ENCODE measurements around the gene ZNF701.

- PRO-cap, 2 experiments = peak in 1 of 2 experiments; most common plus-strand start chr19:51456831 (in 1)
Observed at GRCh38 chr19:51456453-51457025, 1.7 kb downstream of the SIGLEC8 start.

DNA sequence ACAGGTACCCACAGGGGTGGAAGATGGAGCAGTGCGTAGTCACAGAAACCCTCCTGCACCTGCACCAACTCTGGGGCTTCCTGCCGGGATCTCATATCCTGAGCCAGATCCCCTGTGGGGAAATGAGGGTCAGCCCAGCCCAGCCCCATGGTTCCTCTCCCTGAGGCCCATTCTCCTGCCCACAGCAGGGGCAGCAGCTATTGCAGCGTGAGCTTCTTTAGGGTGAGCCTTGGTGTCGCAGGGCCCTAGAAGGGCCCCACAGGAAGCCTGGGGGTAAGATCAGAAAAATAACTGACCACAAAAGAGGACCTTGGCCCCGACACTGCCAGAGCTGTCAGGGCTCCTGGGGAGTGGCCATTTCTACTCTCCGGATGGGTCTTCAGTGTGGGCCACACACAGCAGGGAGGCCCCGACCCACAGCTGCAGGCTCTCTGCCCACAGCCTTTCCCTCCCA, 3.4 kb upstream of the SIGLEC8 start:
- PRO-cap, 2 experiments = no peak in any of the 2 experiments

DNA sequence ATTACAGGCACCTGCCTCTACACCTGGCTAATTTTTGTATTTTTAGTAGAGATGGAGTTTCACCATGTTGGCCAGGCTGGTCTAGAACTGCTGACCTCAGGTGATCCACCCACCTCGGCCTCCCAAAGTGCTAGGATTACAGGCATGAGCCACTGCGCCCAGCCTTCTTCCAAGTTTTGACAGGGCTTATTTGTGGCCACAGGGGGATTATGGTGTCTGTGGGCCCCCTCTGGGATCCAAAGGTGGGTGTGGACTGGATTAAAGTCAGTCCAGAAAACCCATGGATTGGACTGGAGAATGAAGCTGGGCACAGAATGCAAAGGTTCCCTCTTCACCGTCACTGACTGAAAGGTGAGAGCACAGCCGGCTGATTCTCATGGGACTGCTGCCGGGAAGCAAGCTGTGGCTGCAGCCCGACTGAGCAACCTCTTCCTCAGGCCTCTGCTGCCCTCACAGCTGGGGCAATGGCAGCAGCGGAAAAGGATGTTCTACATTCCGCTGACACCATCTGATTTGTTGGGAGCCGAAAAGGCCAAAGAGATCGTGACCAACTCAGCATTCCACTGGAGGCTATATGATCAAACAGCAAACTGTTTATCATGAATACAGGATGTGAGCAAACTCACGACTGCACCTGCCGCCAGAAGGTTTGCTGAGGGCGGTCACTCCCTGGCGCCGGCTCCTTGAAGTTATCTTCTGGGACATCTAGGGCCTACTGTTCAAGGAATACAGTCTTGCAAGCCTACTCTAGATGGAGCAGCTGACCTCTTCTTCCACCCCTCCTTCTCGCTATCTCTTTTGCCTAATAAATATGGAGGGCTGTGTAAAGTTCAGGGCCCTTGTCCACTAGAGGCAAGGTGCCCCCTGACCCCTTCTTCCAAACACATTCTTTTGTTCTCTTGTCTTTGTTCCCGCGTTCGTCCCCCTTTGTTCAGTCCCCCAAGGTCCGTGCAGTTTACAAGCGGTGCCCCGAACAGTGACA, 19.4 kb upstream of the SIGLEC6 start:
- PRO-cap, 2 experiments = no peak in any of the 2 experiments

GRCh38 chr19:51552728-51553878, 18.0 kb upstream of the ZNF175 start:
- PRO-cap, 2 experiments = no peak in any of the 2 experiments

DNA sequence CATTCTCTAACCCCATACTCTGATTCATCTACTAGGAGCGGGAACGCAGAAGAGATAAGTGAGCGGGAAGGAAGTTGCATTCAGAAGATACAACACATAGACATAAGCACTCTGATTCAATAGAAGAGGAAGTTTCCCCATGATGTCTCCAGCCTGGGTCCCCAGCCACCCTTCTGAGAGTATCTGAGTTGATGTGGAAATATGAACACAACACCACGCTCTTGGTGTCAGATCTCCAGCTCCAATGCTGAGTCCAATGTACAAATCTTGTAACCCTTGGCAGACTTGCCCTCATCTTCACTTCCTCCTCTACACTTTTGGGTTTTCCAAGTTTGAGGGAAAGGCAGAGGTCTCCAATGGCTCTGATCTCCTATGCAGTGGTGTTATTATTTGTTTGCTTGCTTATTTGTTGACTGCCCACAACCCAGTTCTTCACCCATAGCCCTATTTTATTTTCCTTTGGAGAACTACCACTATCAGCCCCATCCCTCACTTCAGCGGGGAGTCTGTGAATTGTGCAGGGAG, 5.0 kb upstream of the SIGLEC14 start:
- PRO-cap, 2 experiments = no peak in any of the 2 experiments

- PRO-cap, 2 experiments = peak in 1 of 2 experiments; most common minus-strand start chr19:51690414 (in 1)
Observed at GRCh38 chr19:51690181-51690708, 2.9 kb upstream of the SPACA6 start.

GRCh38 chr19:51694262-51694569, 1.1 kb downstream of the SPACA6 start:
- PRO-cap, 2 experiments = no peak in any of the 2 experiments

- PRO-cap, 2 experiments = peak in 1 of 2 experiments; most common minus-strand start chr19:51702444 (in 1)
Observed at GRCh38 chr19:51702251-51702880, 9.2 kb downstream of the SPACA6 start.

DNA sequence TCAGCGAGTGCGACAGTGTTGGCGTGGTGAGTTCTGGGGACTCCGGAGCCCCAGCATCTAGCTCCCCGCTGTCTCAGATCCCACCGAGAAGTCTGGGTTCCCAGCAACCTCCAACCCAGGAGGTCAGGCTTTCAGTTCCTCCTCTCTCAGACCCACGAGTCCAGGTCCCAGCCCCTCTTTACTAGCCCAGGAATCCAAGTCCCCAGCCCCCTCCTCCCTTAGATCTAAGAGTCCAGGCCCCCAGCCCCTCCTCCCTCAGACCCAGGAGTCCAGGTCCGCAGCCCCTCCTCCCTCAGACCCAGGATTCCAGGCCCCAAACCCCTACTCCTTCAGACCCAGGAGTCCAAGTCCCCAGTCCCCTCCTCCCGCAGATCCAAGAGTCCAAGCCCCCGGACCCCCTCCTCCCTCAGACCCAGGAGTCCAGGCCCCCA, 11.3 kb downstream of the SPACA6 start:
- PRO-cap, 2 experiments = no peak in any of the 2 experiments

DNA sequence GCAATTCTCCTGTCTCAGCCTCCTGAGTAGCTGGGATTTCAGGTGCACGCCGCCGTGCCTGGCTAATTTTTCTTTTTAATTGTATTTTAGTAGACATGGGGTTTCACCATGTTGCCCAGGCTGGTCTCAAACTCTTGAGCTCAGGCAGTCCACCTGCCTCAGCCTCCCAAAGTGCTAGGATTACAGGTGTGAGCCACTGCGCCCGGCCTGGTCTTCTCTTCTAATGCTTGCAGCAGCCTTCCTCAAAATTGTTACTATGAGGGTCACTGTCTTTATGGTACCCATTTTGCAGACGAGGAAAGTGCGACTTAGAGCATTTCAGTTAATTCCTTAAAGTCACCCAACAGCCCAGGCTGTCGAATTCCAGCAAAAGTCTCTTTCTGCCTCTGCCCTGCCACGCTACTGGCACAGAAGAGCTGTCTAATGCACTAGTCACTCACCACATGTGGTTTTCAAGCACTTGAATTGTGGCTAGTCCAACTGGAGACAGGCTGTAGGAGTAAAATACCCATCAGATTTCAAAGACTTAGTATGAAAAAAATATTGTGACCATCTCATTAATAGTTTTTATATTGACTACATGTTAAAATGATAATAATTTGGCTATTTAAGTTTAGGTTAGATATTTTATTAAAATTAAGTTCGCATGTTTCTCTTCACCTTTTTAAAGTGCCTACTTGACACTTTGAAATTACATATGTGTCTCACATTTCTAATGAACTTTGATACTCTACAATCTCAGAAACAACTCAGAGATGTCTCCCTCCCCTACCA, 1.7 kb downstream of the FPR1 start:
- PRO-cap, 2 experiments = no peak in any of the 2 experiments

- PRO-cap, 2 experiments = no peak in any of the 2 experiments
Observed at GRCh38 chr19:51805343-51805889, 10.5 kb downstream of the FPR3 start.

DNA sequence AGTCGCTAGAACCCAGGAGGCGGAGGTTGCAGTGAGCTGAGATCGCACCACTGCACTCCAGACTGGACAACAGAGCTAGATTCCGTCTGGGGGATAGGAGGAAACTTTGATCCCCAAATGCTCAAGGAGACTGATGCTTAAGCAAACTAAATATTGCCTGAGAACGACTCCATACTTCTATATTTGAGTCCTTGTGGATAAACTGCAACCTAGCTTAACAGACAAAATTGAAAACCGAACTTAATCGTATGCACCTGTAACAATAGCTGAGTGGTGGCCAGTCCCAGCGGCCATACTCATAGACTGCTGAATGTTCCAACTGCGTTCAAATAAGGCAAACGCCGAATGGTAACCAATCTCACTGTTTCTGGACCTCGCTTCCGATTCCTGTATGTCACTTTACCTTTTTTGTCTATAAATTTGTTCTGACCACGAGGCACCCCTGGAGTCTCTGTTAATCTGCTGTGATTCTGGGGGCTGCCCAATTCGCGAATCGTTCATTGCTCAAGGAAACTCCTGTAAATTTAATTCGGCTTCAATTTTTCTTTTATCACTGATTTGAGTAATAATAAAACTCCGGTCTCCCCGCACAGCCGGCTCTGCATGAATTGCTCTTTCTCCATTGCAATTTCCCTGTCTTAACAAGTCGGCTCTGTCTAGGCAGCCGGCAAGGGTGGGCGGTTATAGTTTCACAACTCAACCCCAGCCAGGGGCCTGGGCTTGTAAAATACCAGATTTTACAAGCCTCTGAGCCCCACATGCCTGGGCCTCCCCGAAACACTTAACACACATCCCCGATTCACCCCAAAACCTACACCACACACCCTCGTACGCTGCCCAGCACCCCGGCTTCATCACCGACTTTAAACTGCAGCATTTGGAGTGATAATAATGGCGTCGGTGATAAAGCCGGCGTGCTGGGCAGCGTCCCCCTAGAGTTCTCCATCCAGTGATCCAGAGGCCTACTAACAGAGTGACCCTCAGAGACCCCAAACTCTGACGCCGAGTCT, 782 bp downstream of the ZNF649 start:
- PRO-cap, 2 experiments = peak in 1 of 2 experiments; most common plus-strand start position 880 of the sequence (in 1)

GRCh38 chr19:52492226-52493157, 35.0 kb upstream of the ZNF808 start:
- PRO-cap, 2 experiments = no peak in any of the 2 experiments

DNA sequence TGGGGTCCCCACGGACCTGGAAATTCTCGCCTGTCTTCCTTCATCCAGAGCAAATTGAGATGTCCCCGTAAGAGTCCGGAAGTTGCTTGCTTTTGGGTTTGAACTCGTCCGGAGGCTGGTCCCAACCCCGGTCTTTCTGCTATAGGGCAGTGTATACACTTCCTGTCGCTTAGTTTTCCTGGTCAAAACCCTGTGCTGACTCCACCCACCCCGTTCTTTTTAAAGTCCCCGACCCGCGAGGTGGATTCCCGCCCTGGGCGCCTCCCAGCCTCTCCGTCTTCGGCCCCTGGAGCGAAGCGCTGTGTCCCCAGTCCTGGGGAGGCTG, 8.6 kb downstream of the ZNF808 start:
- PRO-cap, 2 experiments = no peak in any of the 2 experiments

GRCh38 chr19:52558677-52559208, 11.3 kb upstream of the ZNF701 start:
- PRO-cap, 2 experiments = no peak in any of the 2 experiments

DNA sequence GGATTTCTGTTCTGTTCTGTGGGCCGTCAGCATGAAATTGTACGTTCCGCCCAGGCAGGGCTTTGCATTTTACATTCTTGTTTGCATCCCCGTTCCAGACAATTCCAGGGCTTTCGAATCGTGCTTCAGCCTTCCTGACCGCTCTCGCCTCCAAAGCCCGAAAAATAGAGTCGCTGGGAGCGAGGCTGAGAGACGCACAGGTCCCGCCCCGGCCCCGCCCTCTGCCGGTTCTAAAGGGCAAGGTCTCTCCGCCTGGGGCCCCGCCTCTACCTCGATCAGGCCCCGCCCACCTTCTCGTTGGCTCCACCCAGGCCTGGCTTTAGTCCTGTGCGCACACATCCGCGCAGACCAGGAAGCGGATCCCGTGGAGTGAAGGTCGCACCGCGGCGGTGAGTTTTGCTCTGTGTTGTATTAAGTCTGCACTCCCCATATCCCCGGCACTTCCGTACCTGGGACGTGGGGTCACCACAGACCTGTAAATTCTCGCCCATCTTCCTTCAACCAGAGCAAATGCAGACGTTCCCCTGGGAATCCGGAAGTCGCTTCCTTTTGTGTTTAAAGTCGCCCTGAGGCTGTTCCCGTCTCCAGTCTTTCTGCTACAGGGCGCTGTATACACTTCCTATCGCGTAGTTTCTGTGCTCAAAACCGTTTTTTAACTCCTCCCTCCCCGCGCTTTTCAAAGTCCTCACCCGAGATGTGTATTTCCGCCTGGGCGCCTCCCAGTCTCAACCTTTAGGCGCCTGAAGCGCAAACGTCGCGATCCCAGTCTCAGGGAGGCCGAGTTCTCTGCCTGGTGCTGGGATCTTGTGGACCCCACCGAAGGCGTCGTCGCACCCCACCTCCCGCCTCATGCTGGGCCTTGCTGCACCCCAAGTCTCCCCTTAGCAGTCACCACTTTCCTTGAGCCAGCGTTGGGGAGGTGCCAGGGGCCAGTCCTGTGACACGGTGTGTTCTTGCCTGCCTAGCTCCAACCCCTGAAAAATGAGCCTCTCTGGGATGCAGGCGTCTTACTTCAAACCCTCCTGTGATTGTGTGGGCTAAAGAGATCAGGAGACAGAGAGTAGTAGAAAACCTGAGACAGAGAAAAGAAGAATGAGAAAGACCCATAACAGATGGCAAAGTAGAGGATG, at the start of gene ZNF701:
Gene ZNF701, plus strand, starts transcription at position 346 of the 1,130 bp plus-strand sequence.
- PRO-cap, 2 experiments = peak in 2 of 2 experiments; most common plus-strand start position 351 of the sequence (in 2); most common minus-strand start position 152 of the sequence (in 1)

GRCh38 chr19:52932362-52932713, 9.1 kb upstream of the ZNF888 start:
- PRO-cap, 2 experiments = no peak in any of the 2 experiments

DNA sequence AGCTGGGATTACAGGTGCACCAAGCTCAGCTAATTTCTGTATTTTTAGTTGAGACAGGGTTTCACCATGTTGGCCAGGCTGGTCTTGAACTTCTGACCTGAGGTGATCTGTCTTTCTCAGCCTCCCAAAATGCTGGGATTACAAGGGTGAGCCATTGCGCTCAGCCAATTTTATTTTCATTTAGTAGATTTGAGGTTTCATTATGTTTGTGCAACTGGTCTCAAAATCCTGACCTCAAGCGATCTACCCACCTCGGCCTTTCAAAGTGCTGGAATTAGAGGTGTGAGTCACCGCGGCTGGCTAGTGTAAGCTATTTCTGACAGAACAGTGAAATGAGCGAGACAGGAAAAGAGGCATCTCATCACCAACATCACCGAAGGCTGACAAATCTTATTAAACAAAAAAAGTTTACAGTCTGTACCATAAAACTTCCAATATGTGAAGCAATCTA, 12.1 kb upstream of the ZNF888 start:
- PRO-cap, 2 experiments = no peak in any of the 2 experiments

- PRO-cap, 2 experiments = no peak in any of the 2 experiments
Observed at GRCh38 chr19:53008008-53009056, 5.4 kb upstream of the ERVV-1 start.

DNA sequence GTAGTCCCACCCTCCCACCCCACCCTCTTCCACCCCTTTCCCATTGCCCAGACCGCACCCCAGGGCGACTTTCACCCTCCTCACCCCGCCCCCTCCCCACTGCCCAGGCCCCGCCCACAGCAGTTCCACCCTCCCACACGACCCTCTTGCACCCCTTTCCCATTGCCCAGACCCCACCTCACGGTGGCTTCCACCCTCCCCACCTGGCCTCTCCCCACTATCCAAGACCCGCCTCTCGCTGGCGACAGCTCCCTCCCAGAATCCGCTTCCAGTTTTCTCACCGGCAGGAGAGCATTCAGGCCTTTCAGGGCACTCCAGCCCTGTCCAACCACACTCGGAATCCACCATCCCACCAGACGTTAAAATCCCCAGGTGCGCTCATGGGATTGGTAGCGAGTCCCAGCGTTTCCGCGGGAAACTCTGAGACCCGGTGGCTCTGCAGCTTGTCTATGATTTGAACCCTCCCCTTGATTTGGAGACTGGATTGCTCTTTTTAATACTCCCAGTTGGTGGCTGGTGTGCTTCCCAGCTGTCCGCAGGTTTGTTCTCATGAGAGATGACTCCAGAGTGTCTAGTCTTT, 8.1 kb downstream of the ZNF160 start:
- PRO-cap, 2 experiments = no peak in any of the 2 experiments